BE2C (cell line): ENCODE data around the genes ZDHHC20 and MICU2.

DNA sequence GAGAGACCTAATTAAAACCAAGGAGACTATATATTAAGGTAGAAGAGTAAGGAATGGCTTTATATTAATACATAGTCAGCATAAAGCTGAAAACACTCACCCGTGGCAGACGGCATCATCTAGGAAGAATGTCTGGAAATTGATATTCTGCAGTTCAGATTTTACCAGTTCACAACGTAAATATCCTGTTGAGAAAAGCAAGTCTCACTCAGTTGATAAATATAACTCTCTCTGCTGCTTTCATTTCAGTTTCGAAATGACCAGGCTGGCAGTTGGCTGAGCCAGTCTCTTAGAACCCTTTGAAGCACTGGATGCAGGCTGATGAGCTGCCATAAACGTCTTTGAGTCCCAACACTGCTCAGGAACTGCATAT lies 128.6 kb downstream of the ZDHHC20 start:
- RRBS, result no CpG with 5 or more reads among the region's 5 CpGs

- RRBS, result 2% methylated on average over 70 of the region's 113 CpGs
Measured at GRCh38 chr13:21458684-21459647, at the start of gene ZDHHC20. ZDHHC20 (minus strand) TSS chr13:21459303.

GRCh38 chr13:21476898-21477518 lies 17.9 kb upstream of the ZDHHC20 start:
- RRBS, result under 1% methylated on average over 4 of the region's 19 CpGs

DNA sequence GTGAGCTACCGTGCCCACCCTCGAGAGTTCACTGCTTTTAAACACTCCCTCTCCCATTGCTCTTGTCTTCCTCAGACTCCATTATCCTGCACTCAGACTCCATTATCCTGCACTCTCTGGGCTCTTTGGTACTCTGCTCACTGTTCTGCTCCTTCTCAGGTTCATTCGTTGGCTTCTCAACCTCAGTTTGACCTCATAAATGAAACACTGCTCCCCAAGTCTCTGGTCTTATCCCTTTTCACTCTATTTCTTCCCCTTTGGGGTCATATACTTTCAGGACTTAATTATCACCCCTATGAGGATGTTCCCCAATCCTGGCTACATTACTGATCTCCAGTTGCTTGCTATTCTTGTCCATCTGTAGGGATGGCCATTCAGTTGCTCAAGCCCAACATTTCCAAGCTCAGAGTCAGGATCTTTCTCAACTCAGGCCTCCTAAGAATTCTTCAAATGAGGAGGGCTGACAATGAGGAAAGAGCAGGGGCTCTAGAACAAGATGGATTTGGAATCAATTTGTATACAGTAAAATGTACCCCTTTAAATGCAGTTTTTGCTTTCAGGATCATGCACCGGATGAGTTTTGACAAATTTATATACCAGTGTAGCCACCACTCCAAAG lies 60.3 kb upstream of the ZDHHC20 start:
- RRBS, result no CpG with 5 or more reads among the region's 4 CpGs

DNA sequence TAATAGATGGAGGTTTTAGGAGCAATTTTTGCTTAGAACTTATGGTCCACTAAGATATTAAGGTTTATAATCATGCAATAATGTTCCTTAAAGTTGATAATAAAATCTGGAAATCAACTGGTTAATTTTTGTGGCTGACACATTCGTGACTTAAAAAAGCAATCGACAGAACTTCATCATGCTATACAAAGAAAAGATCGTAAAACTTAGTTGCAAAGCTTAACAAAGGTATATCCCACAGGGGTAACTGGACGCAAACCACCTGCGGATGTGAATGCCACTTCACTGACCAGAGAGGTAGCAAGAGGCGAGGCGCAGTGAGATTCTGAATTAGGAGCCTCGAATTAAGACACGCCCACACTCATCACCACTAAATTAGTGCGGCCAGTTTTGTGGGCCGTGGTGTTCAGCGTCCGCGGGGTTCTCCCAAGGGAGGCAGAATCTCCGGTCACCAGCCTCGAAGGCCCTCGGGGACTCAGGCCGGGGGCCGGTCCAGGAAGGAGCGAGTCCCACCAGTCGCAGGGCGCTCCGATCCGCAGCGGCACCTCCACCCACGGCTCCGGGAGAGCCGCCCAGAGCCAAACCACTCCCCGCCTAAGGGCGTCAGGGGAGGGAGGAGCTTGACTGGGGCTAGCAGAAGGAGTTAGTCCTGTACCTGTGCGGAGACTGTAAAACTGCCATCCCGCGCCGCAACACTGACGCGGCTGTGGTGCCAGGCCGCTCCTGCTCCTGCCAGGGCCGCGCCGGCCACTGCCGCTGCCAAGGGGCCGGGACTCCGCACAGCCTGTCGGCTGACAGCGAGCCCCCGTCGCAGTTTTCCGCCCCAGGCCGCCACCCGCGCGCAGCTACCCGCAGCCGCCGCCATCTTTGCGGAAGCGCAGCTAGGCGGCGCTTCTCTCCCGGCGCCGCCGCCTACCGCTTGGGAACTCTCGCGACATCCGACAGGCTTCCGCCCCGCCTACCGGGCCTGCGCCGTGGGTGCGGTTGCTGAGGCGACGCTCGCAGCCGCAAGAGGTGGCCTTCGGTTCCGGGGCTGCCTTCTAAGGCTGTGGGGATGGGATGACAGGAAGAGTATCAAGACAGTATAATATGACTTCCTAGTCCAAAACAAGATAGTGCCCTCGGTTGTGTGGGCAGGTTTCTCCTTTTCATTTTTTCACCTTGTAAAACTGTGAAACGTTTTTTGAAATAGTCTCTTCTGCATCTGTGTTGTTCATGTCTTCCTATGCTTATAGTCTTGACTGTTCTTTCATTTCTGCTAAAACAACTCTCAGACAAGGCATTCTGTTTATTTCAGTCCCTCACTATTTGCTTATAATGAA lies at the start of gene MICU2:
Gene MICU2, minus strand, starts transcription at position 887 of the 1,322 bp plus-strand sequence.
- RRBS, result 1% methylated on average over 28 of the region's 81 CpGs

DNA sequence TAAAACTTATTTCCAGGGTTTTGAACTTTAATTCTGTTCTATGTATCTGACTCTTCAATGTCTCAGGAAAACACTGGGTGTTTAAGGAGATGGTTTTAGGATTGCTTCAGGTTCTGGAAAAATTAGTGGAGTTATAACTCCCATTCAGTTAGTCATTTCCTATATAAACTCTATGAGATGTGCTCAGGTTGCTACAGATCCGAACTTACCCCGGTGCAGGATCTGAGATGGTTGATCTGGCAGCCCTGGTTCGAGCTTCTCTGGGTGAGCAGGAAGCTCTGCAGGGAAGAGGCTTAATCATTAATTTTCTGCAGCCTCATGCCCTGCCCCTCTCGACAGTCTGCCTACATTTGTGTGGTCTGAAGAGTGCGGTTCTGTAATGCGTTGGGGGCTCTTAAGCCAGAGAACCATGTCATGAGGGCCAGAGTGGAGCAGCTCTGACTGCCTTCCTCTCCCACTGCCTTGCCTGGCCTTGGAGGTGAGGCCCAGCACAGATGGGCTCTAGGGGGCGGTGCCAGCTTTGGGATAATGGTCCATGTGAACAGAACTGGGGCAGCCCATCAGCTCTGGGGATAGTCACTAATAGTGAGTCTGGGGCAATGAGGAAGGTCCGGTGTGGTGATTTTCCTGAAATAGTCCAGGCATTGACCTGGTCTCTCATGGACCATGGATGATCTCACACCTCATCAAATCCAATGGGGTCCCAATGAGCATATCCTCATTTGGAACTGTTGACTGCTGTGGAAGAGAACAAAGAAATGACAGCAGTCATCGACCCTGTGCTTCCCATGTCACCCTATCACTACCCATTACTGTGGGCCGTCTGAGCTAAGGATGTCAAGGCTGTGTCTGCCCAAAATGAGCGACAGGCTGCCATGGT lies 5.7 kb downstream of the FGF9 start:
- RRBS, result no CpG with 5 or more reads among the region's 11 CpGs

GRCh38 chr13:22218557-22219215 lies 547.8 kb downstream of the FGF9 start:
- RRBS, result no CpG with 5 or more reads among the region's 7 CpGs

DNA sequence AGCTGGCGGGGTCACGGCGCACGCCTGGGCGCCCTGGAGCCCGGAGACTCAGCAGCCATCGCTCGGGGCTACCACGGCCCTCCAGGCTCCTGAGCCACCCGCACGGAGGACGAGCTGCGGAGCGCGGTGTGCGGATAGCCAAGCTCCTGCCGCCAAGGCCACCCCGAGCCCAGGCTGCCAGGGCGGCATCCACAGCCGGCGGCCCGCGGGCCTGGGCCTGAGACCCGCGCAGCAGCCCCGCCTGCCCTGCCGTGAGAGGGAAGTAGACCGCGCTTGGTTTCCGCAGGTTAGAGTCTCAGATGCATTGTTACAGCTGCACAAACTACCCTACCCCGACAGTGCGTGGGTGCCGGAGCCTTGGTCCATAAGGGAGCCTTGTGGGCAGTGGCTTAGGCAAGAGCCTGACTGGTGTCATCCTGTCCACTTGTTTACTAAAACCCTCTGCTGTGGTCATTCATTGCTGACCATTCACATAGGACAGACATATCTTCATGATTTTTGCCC lies 253.8 kb upstream of the SGCG start:
- RRBS, result no CpG with 5 or more reads among the region's 33 CpGs

DNA sequence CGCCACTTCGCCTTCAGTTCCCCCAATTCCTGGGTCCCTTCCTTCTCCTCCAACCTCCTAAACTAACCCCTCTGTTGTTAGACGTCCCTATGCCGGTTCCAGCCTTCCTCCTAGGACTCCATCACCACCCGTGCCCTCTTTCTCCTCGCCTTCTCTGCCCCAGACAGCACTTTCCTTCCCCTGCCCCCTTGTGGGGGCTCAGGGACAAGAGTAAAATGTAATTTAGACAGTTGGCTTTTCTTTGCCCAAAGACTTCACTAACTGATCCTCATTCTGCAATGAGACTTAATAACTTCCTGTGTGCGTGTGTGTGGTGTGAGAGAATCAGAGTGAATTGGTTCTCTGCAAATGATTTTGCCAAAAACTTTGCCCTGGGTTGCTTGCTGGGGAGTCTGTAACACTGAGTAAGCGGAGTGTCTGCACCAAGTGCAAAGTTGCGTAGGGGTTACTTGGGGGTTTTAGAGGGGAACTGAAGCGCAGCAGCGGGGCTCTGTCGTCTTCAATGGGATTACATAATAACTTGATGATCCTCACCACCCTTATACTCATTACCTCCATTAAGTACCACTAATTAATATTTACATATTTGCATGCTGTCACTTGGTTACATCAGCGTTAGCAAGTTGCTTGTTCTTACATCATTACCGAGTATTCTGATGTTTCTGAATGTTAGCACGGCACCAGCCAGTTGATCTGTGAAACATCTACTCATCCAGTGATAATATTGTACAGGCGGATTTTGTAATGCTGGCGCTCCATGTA lies 19.9 kb upstream of the SGCG start:
- RRBS, result no CpG with 5 or more reads among the region's 17 CpGs

GRCh38 chr13:23355130-23355905 lies 78.2 kb downstream of the SACS start:
- RRBS, result no CpG with 5 or more reads among the region's 13 CpGs

DNA sequence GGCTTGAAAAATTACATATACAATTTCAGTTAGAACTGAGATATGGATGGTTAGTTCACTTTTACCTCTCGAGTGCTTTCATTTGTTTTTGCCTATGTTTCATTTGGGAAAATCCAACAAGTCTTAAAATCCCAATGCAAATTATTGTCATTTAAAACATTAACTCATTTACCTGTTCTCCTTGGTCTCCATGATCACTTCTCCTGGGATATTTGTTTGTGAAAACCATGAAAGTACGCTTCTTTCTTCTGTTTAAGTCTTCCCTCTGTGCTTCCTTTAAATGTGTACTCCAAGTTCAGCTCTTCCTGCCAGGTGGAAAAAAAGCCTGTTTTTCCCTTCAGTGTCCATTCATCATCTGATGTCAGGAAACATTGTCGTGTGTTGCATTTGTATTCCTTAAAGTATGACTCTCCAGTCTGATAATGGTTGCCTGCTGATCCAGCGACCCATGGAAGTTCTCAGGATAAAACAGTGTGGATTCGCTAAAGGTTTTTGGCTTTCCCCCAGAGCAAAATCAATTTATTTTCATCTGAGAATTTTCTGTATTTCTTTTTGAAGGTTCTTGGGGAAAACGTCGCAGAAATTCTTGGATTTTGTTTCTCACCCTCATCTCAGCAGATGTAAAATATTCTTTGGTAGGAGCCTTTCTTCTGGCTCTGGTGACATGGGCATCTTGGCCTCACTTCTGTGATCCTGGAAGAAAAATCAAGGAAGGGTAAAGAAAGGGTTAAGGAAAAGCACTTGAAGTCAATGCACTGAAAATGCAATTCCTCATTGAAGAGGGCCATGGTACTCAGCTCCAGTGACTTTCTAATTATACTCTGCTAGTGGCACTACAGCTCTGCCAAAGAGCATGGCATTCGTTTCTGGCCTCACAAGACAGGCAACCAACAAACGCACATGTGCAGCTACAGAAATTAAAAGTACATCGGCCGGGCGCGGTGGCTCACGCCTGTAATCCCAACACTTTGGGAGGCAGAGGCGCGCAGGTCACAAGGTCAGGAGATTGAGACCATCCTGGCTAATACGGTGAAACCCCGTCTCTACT lies 22.1 kb downstream of the SACS start:
- RRBS, result no CpG with 5 or more reads among the region's 18 CpGs

DNA sequence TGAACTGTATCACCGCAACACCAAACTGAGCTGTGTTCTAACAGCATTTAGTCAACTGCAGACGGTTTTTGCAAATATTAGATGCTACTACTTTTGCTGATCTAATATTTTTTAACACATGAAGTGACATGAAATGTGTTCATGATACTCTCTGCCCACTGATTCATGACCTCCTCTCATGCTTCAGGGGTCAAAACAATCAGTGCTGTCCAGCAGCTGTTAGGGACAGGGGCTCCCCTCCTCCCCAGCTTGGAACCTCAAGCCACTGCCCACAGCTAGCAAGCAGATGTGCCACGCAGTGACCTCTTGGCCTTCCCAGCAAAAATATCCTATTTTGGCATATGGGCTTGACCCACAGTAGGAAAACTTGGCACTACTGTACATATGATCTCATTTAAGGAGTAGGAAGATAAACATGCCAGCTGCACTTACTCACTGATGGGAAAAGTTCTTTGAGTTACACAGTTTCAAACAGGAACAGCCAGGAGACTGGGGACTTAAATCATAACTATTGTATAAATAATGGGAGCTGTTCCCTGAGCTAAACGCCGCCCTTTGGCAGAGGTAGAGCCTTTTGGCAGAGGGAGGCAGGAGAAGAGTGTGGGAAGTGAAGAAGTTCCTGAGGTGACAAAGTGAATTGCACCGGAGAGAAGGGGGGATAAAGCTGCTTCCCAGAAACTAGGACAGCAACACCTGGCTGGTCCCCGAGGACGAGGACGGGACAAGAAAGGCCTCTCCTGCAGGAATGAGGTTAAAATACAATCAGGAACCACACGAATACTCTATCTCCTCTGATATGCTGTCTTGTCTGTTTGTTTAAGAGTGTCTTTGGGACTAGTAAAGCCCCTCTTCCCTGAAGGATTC lies 6.1 kb downstream of the SACS start:
- RRBS, result no CpG with 5 or more reads among the region's 10 CpGs

- RRBS, result no CpG with 5 or more reads among the region's 12 CpGs
Measured at GRCh38 chr13:23506479-23507286, 63.5 kb upstream of the TNFRSF19 start.

DNA sequence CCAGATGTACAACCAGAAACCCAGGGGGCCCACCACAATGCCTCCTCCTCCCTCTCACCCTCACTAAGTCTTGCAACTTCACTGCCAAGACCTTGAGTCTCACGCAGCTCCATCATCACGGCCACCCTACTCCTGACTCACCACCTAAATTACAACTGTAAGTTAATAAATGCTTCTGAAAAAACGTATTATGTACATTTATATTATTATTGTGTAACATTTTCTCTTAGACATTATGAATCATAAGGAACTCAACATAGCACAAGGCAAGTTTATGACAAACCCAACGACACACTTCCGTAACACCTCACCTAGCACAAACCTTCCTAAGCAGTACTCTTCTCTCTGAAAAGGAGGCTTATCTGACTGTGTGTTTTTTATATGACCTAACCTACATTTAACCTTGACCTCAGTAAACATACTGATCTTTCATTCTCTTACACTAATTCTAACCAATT lies 20.6 kb downstream of the MIPEP start:
- RRBS, result no CpG with 5 or more reads among the region's 5 CpGs

GRCh38 chr13:24074860-24075350 lies 85.6 kb upstream of the SPATA13 start:
- RRBS, result no CpG with 5 or more reads among the region's 2 CpGs

DNA sequence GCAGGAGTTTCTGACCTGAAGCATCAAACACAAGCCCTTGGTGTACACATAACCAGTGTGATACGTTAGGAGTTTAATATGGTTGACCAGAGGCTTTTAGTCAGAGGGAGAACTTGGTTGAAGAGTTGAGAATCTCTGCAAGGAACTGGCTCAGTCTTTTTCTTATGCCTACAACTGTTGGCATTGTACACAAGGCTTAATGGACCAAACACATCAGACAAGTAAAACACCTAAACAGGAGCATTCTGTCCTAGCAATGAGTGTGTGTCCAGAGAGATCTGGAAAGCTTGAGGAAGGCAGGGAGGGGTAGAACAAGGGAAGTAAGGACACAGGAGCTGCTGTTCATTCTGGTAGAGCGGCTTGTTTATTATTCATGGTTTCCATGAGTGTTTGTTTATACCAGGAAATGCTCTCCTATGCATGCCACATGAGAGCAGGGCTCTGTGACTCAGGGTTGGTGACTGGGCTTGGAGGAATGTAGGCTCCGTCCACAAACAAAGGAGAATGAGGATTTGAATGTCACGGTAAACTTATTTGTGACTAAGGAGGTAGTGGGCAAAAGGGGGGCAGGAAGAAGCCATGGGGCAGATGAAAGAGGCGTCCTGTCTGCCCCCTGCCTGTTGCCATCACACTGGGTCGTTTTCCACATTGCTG lies 11.9 kb upstream of the SPATA13 start:
- RRBS, result no CpG with 5 or more reads among the region's 6 CpGs

DNA sequence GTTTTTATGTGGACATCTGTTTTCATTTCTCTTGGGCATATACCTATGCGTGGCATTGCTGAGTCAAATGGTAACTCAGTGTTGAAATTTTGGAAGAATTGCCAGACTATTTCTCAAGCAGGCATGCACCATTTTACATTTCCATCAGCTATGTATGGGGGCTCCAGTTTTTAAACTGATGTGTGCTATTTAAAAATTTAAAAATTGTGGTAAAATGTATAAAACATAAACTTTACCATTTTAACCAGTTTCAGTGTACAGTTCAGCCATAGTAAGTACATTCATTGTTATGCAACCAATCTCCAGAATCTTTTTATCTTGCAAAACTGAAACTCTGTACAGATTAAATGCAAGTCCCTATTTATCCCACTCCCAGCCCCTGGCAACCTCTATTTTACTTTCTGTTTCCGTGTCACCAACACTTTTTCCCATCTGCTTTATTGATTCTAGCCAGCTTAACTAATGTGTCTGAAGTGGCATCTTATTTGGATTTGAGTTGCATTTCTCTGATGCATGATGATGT lies 18.8 kb downstream of the SPATA13 start:
- RRBS, result no CpG with 5 or more reads among the region's 2 CpGs

DNA sequence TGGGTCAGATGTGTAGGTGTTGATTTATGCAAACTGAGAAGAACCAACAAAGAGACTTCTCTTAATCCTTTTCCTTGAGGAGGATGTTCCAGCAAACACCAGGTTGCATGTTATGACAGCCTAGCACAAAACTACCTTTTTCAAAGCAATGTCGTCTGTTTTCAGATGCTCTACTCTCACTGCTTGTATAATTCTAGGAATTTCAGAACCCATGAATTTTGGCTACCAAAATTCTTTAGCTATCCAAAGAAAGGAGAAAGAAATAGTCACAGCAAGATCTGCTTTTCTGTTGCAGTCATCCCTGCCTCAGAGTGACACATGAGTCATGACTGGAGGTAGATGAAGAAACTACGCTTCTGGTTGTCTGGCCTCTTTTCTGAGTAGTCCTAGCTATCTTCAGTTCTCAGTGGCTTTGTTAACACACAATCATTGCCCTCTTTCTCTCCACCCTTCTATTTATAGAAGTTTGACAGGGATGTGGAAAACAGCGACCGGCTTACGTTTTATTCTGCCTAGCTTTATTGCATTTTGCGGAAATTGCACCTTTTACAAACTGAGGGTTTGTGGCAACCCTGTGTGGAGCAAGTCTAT lies 26.5 kb downstream of the SPATA13 start:
- RRBS, result no CpG with 5 or more reads among the region's 6 CpGs

- RRBS, result no CpG with 5 or more reads among the region's 1 CpG
Measured at GRCh38 chr13:24195446-24196080, 35.0 kb downstream of the SPATA13 start.

DNA sequence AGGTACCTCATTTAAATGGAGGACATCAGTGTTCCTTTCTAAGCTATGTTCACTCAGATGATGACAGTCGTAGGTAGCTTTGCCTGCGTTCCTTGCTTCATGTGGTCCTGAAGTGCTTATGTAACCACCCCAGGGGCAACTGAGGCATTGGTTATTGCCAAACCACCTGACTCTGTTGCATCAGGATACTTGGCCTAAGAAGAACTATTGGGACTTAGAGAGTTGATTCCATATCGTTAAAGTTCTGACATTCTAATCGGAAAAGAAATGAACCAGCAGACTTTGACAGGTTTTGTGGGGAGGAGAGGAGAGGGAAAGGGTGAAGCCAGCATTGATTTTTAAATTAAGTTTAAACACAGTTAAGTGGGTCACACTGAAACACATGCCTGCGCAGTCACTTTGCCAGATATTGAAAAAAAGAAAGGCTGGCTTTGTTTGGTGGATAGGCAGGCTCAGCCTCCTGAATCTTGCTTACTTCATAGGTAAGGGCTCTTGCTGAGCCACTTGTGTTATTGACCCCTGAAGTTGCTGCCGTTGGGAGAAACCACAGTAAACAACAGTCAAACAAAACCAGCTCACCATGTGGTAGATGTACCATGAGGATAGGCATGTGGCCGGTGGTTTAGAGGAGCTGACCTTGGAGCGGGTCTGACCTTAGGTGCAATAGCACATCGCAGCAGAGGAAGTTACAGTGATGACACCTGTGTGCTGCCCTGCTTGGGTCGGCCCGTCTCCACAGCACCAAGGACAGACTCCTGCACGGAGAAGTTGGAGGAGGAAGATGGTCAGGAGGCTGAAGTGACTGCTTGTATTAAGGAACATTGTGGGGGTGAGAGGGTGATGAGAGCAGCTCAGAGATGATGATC lies 52.0 kb downstream of the SPATA13 start:
- RRBS, result no CpG with 5 or more reads among the region's 12 CpGs